Endothelial cell (in vitro differentiated cells): ENCODE measurements around a stretch of chr14.

DNA sequence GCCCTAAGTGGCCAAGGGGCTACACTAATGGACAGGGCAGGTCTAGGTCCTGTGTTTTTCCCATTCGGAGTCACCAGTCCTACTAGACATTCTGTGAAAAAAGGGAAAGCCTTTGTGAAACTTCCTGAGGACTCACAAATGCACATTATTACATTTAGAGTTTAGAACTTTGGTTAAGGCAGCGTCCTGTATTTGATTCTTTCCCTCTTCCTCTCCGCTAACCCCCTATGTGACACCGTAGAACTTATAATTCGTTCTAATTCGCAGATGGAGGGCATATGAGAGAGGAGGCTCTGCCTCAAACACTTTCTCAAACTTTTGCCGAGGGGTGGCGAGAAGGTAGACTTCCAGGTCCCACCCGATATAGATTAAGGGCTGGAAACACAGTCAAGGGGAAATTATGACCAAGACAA, 1.0 kb upstream of the PAPOLA start:
- PRO-cap, result unidirectional peak, plus-strand start at position 247 of the sequence

DNA sequence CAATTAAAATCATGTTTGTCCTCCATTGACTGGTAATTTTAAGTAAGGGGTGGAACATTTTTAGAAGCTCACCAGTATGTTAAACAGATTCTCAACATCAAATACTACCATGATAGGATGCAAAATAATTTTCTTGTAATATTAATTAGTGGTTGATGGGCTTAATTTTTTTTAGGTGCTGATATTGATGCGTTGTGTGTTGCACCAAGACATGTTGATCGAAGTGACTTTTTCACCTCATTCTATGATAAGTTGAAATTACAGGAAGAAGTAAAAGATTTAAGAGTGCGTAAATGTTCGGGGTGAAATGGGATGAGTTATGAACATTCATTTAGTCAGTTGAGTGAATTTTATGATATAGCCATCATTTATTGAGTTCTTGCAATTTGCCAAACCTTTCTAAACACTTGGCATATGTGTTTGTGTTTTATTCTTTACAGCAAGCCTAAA, 25.1 kb downstream of the PAPOLA start:
- PRO-cap, result no peak

DNA sequence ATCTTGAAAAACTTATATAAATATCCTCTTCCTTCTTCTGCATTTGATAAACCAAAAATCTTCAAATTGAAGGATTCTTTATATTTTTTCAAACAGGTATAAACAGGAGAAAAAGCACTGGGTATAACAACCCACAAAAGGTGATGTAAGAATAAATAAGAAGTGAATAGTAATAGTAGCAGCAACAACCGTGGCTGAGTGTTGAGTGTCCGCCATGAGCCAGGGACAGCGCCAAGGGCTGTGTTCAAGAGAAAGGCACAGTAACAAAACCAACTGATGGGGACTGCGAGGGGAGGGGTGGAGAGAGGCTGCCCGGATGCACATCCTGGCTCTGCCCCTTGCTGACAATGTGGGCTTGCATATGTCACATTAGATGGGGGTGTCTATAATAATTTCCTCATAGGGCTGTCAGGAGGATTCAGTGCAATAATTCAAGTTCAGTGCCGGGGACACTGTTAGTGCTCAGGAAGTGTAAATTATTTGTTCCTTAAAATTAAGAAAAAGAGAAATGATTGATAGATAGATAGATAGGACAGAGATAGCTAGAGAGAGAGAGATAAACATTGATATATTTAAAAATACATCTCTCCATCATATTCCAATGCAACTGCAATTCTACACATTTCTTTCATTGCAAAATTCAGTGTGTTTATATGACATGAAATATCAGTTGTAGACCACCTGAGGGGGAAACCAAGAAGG, 912.4 kb downstream of the VRK1 start:
- PRO-cap, result no peak

- PRO-cap, result no peak
Observed at GRCh38 chr14:97724394-97724813, 927.2 kb downstream of the VRK1 start.

DNA sequence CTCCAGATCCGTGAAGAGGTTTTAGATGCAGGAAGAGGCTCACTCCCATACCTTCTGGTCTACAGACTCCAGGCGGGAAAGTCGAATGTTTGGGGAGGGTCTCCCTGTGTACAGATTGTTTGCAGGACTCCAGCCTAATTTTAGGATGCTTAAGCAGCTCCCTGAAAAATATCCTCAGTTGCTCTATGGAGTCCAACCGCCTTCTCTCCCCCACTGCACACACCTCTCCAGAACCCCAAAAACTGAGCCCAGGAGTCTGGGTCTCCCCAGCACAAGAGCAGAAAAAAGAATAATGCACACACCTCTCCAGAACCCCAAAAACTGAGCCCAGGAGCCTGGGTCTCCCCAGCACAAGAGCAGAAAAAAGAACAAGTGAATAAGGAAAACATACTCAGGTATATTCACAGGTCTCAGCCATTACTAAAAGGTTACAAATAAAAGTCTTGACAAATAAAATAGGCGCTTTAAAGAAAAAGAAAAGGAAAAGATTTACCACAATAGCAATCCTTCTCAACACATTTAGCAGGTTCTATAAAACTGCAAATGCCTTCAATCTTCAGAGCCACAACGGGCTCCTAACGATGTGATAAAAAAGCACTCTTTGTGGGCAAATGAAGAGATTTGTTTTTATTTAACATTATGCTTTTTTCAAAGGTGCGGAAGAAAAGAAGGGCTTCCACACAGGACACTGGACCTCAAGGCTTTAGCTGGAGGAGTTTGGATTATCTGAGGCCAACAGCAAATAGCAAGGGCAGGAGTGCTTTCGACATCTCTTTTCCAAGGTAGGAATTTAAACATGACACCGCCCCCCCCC, 8.3 kb downstream of the BCL11B start:
- PRO-cap, result no peak

DNA sequence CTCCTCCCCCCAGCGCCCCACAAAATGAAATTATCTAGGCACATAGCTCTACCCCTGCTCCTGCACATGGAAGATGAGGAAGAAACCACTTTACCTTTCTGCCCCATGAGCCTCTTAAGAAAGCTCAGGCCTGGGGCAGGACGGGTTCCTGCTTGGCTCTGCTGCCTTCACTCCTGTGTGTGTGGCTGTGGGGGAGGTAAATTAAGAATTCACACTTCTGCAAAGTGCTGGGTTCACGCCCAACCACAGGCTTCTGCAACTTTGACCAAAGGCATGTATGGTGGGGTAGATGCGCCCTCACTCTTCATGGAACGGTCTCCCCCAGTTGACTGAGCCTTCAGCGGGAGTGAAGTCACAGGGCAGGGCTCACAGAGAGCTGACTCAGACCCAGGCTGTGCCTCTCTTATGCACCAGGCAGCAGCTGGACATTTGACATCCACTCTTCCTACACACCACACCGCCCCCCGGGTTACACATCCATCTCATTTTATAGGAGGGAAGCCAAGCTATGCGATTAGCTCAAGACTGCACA, 15.2 kb upstream of the BCL11B start:
- PRO-cap, result no peak

GRCh38 chr14:99360748-99361471, 88.9 kb upstream of the BCL11B start:
- PRO-cap, result no peak

DNA sequence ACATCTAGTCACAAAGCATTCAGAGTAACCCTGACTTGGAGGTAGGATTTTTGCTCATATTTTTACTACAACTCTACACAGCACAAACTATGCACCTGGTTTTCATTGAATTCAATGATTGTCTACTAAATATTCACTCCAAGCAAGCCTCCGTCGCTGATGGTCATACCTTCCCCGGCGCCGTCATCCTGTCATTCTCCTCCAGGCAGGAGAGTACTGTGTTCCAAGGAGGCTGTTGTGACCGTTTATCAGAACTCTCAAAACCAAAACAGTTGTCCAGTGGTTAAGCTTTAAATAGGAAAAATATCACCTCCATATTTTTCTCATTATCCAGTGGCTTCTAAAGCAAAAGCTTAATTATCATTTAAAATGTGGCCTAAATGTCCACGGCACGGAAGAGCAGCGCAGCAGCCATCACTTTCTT, 2.1 kb downstream of the SETD3 start:
- PRO-cap, result no peak

DNA sequence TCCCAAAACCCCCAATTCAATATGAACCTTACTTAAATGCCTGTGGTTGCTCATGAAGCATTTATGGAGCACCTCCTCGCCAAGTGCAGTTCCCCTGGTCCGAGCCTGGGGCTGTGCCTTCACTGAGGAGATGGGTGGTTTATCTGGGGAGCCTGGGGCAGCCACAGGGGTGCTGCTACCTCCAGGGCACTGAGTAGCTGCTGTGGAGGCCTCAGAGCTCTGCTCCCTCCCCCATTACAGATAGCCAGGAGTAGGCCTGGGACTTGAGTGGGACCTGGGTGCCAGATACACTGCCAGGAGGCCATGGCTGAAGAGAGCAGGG, 27.0 kb downstream of the CCNK start:
- PRO-cap, result no peak

DNA sequence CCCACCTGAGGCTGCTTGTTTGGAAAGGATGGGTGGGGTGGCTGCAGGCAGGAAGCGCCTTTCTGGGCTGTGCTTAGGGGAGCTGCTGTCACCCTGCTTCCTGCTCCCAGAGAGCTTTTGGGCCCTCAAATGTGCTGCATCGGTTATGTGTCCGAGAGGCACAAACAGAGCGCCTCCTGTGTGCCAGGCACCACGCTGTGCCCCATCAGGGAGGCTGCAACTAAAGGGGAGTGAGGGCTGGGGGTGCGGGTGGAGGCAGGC, 44.2 kb downstream of the CCNK start:
- PRO-cap, result no peak

DNA sequence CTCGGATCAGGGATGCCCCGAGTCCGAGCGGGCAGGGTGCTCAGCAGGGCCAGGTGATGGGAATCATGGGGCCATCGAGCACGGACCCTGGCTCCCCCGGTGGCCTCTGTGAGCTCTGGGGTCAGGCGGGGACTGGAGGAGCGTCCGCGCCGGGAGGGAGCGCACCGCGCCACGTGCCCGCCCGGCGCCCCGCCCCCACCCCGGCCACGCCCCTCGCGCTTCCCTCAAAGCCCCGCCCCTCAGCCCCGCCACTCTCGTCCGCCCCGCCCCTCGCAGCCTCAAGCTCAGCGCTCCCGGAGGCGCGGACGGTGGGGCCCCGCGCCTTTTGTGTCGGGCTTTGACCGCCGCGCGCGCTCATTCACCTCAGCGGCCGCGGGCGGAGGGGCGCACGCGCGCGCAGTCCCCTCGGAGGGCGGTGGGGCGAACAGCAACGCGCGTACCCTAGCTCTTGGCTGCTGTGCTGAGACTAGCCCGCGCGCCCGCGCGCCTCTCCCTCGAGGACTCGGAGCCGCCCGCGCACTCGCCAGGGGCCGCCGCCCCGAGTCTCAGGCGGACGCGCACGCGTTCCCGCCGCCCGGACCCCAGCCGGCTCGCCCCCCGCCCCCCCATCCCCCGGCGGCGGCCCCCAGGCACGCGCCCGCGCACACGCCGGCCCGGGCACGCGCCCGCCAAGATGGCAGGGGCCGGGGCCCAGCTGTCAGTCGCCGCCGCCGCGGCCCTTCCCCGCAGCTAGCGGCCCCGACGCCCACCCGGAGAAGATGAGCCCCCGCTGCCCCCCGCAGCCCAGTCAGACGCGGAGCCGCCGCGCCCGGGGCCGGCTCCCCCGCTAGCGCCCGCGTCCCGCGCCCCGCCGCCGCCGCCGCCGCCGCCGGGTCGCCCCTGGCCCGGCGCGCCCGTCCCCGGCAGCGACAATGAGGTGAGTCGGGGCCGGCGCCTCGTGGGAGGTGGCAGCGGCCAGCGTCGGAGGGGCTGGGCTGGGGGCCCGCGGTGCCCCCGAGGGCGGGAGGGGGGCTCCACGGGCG, 93.8 kb upstream of the EVL start:
- PRO-cap, result bidirectional peak, plus-strand start at position 281 of the sequence, minus-strand start at position 117 of the sequence; bidirectional peak, plus-strand start at position 357 of the sequence, minus-strand start at position 547 of the sequence; bidirectional peak, plus-strand start at position 919 of the sequence, minus-strand start at position 913 of the sequence

DNA sequence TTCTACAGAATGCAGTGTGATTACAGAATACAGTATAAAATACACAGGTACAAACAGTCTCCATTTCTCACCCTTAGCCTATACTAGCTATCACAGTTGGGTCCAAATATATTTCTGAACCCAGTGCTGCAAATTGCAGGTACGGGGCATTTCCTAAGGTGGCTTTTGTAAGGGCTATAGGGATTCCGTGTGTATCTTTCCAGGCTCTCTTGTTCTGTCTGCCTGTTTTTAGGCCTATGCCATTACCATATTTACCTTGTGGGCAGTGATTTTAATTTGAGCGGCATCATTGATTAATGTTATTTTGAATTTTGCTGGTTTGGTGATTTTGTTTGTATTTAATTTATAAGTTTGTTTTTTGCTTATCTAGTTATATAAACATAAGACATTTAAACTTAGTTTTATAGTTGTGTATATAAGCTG, 84.7 kb upstream of the EVL start:
- PRO-cap, result no peak

GRCh38 chr14:100082050-100082927, 17.1 kb downstream of the EVL start:
- PRO-cap, result no peak

GRCh38 chr14:100093224-100093626, 28.0 kb downstream of the EVL start:
- PRO-cap, result no peak

DNA sequence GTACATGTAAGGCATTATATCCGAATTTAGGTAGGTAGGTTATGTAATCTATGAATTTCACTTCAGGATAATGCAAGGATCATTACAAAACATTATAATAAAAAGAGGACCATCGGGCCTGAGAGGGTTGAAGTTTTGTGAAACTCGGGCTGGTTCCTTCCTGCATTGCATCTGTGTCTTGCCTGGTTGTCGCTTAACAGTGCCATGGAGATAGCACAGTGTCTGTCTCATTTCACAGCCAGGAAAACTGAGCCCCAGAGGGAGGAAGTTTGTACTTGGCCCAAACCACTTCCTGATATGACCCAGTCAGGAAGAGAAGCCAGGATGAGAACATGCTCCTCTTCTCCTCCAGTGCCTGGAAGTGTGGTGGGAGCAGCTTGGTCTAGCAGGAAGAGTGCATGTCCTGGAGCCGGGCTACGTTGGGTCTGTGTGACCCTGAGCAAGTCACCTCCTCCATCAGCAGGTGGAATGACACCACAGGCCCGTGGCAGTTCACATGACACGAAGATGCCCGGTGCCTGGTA, 41.4 kb downstream of the EVL start:
- PRO-cap, result no peak

GRCh38 chr14:100124391-100125220, 34.8 kb downstream of the DEGS2 start:
- PRO-cap, result no peak

DNA sequence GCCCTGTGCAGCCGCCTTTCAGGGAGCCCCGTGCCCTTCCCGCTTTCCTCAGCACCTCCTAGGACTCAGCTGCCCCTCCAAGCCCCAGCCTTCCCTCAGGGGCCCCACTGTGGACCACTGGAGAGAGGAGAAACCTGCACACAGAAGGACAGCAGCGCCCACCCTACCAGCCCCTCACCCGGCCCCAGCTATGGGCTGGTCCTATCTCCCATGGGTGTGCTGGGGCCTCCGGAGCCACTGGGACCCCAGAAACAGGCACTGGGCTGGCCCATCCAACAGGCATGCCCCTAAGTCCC, 8.8 kb downstream of the DEGS2 start:
- PRO-cap, result no peak

DNA sequence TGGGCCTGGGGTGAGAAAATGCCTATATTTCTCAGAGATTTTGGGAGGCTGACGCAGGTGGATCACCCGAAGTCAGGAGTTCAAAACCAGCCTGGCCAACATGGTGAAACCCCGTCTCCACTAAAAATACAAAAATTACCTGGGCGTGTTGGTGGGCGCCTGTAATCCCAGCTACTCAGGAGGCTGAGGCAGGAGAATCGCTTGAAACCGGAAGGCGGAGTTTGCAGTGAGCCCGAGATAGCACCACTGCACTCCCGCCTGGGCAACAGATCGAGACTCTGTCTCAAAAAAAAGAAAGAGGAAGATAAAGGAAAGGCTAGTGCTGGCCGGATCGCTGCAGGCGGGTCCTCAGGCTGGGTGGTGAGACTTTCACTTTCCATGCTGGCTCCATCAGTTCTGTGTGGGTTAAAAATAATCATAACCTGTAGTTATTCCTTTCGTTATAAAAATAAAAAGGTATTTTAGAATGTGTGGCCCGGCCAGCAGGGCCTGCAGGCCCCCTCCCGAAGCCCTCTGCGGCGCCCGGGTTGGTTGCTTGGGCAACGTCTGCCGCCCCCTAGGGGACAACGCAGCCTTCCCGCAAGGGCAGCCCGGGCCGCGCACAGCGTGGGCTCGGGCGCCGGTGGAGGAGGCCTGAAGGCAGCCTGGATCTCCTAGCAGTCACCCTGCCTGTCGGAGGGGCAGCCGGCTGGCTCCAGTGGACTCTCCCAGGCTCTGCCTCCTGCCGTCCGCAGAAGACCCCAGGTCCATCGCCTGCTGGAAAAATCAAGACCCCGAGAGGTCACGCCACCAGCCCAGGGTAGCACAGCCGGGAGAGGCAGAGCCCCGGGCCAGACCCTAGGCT, 5.1 kb upstream of the SLC25A47 start:
- PRO-cap, result unidirectional peak, plus-strand start at position 659 of the sequence

GRCh38 chr14:100341078-100341893, 18.1 kb downstream of the SLC25A47 start:
- PRO-cap, result no peak

- PRO-cap, result no peak
Observed at GRCh38 chr14:100417319-100418133, 41.2 kb downstream of the WDR25 start.